ENCODE measurements around a stretch of chr22.

- RRBS: no CpG with 5 or more reads among the region's 36 CpGs
Measured at GRCh38 chr22:50522167-50523353, 2.8 kb downstream of the SCO2 start.

DNA sequence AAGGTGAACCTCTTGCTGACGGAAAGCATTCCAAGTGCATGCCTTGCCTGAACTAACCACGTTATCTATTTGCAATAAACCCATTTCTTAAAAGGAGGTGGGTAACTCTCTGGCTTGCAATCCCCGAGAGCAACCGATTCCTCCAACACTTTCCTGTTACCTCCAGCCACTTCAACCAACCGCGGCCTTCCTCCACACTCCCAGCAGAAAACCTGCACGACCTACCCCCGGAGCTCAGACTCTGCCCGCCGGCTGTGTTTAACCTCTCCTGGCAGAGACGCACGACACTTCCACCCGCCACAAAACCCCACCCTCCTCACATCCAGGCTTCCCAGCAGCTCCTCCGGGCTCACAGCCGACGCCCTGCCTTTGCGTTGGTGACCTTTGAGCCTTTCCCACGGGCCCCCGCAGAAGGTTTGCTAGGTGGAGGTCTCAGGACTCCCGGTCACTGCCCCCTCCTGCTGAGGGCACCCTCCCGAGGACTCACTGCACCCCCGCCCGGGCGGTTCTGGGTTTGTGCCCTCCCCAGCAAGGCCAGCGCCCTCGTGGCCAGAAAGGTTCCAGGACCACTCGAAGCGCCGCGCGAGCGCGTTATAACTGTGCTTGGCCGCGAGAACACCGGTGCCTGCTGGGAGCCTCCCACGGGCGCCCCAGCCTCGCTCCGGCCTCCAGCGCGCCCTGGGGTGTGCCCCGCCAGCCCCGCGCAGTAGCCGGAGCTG, 554 bp downstream of the SCO2 start:
- RRBS: 2% methylated on average over 27 of the region's 46 CpGs

DNA sequence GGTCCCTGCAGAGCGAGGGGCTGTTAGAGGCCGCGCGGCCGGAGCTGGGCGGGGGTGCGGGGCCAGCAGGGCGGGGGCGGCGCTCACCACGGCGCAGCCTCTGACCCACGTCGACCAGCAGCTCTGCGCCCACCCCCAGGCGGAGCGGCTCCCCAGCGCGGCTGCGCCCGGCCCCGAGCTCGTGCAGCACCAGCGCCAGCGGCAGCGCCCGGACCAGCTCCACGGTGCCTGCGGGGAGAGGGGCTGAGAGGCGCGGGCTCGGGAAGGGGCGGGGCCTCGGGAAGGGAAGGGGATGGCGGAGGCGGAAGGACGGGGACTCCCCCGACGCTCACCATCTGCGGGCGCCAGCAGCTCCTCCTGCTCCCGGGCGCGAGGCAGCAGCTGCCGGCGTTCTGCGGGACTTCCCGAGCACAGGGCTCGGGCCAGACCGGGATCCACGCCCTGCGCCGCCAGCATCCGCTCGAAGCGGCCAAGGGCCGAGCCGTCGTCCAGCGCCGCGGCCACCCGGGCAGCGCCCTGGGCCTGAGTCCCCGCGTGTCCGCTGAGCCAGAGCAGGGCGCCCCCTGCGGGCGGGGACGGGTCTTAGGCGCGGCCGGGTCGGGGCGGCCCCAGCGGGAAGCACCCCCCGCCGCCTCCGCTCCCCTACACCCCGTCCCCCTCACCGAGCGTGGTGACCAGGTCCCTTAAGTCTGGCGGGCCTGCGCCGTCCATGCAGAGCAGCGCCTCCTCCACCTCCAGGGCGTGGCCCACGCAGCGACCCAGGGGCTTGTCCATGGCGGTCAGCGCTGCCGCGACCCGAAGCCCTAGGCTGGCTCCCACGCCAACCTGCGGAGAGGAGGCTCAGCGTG, 740 bp upstream of the SCO2 start:
- RRBS: 1% methylated on average over 40 of the region's 98 CpGs

GRCh38 chr22:50725497-50726253, 12.3 kb upstream of the ACR start:
- RRBS: no CpG with 5 or more reads among the region's 14 CpGs

Data from AG08470 (cell line).